OCI-LY7 (cell line): ENCODE data around the gene USP13.

GRCh38 chr3:174775511-174775979, 83.6 kb upstream of the NAALADL2 start:
- PRO-cap, result no peak
- RAMPAGE, long total RNA, result no peak

GRCh38 chr3:176853471-176853922, 343.8 kb downstream of the TBL1XR1 start:
- PRO-cap, result no peak
- RAMPAGE, long total RNA, result no peak

DNA sequence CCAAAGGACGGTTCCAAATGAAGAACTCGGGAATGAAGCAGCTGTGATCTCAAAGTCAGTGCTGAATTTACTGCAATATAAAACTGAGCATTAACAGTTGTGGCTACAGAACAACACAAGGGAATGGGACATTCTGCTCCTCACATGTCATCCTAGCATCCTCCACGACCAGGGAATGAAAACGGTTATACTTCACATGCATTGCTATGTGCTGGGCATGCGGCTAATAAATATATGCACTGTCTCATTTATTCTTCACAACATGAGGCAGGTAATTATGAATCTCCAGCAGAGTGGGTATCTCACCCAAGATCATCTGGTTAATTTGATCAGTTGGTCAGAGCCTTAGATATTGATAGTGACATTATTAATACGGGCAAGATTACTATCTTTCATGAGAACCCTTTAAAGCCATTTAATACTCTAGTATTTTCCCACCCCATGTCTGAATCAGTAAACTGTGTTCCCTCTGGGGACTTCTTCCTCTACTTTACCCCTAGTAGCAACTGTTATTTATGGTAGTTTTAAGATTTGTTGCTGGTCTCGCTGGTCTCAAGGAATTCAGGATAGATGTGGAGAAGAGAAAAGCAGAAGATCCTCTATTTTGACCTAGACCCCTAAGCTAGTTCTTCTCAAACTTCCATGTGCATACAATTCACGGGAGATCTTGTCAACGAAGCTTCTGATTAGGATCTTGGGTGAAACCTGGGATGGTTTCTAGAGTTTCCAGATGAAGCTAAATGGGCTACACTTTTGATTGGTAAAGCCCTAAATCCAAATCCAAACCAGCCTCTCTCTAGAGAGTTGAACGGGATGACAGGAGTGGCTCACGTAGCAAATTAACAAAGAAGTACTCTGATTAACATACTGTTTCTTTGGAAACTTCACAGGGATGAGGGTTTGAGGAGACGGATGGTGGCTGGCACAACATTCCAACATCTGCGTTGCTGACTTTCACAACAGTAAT, 181.8 kb downstream of the TBL1XR1 start:
- PRO-cap, result no peak
- RAMPAGE, long total RNA, result no peak

DNA sequence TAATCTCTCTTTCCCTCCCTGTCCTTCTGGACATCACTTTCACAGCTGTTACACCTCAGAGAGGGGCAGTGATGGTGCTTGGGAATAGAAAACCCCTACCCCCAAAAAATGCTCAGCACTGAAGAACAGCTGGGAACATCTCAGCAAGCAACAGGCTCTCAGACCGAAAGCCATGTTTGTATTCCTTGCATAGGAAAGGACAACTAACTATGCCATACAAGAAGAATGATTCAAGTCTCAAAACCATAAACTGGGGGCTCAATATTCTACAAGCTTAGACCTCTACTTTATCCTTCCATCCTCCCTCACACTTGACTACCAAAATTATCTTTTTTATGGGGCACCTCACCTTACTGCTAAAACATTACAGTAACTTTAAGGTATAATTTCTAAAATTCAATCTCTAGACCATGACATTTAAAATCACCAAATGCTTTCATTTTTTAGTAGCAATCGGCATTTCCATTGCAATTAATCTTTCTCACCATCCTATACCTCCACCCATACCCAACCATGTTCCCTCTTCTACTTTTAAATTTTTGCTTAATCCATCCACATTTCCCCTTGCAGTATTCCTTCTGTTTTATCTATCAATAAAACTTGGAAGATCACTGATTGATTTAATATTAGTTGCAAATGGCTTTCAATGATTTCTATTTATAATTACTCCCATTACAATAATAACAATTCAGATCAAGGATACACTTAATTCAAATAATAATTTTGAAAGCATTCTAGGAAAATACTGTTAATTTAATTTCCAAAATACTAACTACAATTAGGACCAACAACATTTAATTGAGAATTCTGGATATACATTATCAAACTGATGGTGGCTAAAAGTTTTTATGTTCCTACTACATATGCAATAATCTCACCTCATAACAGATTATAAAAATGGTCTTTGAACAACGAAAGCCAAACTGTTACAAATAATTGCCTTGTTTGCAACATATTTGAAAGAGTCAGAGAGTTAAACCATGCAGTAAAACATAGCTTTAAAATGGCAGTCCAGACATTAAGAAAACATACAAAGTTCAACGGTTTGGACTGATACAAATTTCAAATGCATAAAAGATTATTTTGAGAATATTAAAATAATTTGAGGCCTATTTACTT, 133.1 kb downstream of the TBL1XR1 start:
- PRO-cap, result no peak
- RAMPAGE, long total RNA, result no peak

- PRO-cap, result no peak
- RAMPAGE, long total RNA, result no peak
Measured at GRCh38 chr3:177198059-177198330, 713 bp upstream of the TBL1XR1 start.

DNA sequence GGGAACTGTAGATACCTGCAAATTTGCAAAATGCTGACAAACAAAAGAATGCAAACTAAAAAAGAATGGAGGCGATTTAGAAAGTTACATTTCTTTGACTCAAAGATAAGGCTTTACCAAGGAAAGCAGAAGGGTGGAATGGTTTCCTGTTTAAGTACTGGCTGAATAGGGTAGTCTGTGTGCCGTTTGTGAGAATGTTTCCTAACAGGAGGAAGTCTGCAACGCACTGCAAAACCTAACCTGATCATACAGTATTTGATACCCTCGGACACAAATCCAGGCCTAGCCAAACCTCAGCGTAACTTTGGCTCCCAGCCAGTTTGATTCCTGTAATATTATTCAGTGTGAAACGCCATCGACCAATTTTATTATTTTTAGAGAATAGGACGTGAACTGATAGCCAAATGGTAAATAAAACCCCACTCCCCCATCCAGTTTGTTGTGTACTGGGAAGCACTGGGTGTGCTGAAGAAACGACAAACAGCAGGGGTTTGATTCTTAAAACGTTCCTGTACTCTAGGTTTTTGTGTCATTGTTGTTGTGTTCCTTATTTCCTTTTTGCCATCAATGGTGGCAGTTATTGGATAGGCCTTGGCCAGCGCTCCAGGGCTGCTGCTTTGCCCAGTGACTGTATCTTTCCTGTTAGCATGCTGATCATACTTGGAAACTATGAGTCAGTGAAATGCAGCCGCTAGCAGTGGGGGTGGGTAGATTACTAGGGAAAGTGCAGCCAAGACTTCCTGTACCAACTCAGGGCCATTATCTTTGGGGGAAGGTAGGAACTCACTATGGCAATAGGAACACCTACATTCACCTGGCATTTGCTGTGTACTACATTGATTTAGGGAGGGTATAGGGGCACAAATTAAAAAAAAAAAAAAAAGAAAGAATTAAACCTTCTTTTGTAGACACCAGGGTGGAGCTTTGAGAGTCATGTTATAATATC, 148.1 kb upstream of the TBL1XR1 start:
- PRO-cap, result no peak
- RAMPAGE, long total RNA, result no peak

DNA sequence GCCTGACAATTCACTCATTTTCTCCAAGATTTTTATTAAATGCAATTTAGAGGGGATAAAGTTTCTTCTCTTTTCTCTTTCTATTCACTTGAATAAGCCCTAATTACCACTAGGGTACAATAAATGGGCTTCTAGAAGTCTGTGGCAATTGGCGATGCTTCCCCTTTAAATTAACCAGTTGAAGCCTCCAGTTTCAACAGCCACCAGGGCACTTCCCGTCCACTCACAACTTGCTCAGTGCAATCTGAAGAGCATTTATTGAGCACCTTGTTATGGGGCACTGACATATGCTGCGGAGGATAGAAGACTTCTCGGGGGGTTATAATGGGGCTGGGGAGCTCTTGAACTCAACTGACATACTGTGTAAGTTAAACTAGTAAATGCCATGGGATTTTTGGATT, 160.6 kb upstream of the TBL1XR1 start:
- PRO-cap, result no peak
- RAMPAGE, long total RNA, result no peak

- PRO-cap, result no peak
- RAMPAGE, long total RNA, result no peak
Measured at GRCh38 chr3:177447872-177448395, 250.7 kb upstream of the TBL1XR1 start.

GRCh38 chr3:177535877-177536139, 338.5 kb upstream of the TBL1XR1 start:
- PRO-cap, result no peak
- RAMPAGE, long total RNA, result no peak

GRCh38 chr3:177619363-177619825, 422.1 kb upstream of the TBL1XR1 start:
- PRO-cap, result no peak
- RAMPAGE, long total RNA, result no peak

DNA sequence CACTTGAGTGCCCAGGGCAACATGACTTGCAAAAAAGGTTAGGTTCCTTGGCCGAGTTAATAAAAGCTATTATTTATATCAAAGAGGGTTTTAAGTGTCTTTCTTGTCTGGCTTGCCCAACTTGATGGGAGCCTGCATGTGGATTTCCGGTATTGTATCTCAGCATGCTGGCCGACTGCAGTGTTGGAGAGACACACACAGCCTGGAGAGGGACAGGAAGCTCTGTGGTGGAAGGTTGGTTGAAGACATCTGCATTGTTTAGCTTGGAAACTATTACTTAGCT, 449.5 kb upstream of the TBL1XR1 start:
- PRO-cap, result no peak
- RAMPAGE, long total RNA, result no peak

- PRO-cap, result no peak
- RAMPAGE, long total RNA, result no peak
Measured at GRCh38 chr3:177816479-177817361, 619.4 kb upstream of the TBL1XR1 start.

- PRO-cap, result no peak
- RAMPAGE, long total RNA, result no peak
Measured at GRCh38 chr3:178736187-178736735, 200.0 kb downstream of the KCNMB2 start.

- PRO-cap, result bidirectional peak, plus-strand start at chr3:179149102, minus-strand start at chr3:179149085
- RAMPAGE, long total RNA, result no peak
Measured at GRCh38 chr3:179148909-179149938, 1.1 kb downstream of the PIK3CA start.

DNA sequence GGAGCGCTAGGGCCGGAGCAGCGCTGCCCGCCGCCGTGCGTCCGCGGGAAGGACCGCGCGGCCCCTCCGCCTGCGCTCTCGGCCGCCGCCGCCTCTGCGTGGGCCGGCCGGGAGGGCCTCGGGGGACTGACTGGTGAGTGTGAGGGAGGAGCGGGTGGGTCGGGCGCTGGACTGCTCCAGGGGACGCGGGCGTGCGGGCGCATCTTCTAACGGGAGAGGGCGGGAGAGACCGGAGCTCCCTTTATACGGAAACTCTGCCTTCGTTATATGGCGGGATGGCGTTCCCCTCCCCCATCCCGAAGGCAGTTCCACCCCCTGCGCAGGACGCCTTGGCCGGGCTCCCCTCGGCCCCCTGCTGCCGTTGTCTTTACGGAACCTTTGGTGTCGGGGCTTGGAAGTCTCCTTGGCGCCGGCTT, 336 bp downstream of the ZNF639 start:
- PRO-cap, result bidirectional peak, plus-strand start at position 370 of the sequence, minus-strand start at position 269 of the sequence
- RAMPAGE, long total RNA, result no peak

DNA sequence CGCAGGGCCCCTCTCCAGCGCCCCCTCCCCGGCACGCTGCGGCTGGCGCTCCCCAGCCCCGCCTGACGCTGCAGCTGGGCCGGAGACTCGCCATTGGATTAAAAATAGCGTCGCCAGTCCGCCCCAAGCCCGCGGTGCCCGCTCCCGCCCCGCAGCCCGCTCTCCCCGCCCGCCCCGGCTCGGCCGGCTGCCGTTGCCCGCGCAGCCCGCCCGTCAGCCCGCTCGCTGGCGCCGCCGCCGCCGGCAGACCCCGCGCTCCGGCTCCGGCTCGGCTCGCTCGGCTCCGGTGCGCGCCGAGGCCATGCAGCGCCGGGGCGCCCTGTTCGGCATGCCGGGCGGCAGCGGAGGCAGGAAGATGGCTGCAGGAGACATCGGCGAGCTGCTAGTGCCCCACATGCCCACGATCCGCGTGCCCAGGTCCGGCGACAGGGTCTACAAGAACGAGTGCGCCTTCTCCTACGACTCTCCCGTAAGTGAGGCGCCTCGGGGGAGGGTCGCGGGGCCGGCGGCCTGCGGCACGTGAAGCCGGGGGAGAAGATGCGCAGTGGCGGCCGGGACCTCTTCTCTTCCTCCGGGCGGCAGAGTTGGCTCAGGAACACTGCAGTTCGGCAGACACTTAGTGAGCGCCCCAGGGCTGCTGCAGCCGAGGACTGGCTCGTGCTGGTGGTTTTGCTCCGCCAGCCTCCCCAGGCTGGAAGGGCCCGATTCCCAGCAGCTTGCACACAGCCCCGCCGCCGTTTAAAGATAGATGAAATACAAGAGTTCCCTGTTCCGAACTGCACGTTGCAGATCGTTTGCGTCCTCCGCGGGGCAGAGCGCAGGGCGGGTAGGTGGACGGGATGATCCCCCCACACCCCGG, at the start of gene USP13:
Gene USP13 (plus strand): TSS at position 116 of the 859 bp plus-strand sequence.
- PRO-cap, result bidirectional peak, plus-strand start at position 116 of the sequence, minus-strand start outside the sequence; bidirectional peak, plus-strand start at position 621 of the sequence, minus-strand start at position 475 of the sequence
- RAMPAGE, long total RNA, result no peak

DNA sequence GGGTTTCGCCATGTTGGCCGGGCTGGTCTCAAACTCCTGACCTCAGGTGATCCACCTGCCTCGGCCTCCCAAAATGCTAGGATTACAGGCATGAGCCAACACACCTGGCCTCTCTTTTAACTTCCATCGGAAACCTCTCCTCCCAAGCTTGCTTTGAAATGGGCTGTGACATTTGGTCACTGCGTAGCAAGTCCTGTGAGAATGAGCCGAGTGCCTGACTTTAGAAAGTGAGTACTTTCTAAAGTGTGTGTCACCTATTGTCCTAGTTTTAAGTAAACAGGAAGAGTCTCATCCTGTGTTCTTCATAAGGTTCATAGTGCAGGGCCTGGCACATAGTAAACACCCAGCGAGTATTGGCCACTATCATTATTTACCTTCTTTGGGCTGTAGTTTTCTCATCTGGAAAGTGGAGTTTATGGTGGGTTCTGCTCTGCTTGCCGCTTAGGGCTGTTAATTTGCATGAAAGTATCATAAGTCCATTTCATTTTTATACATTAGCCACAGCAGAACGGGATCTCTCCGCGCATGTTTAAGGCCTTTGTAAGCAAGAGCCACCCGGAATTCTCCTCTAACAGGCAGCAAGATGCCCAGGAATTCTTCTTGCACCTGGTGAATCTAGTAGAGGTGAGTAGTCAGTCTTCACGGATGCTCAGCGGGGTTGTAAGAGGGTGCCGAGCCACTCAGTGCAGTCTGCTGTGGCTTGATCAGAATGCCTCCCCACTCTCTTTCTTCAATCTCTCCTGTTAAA, 87.1 kb downstream of the USP13 start:
- PRO-cap, result no peak
- RAMPAGE, long total RNA, result no peak

DNA sequence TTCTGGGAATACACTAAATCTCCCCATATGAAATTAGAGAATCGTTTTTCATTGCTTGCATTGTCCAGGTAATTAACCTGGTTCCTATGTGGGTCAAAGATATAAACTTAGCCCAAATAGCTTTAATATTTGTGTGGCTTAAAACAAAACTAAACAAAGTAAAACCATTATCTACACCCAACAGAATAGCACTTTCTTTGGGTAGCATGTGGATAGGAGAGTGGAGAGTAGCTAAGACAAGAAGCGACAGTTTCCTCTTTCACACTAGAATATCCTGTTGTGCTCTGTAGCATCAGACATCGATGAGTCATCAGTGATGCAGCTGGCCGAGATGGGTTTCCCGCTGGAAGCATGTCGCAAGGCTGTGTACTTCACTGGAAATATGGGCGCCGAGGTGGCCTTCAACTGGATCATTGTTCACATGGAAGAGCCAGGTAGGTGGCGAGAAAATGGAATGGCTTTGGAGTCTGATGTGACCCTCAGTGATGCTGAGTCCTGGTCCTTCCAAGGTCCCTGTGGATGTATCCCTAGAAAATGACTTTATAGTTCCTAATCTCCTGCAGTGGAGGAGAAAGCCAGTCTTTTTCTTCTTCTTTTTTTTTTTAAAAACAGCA, 108.1 kb downstream of the USP13 start:
- PRO-cap, result no peak
- RAMPAGE, long total RNA, result no peak

DNA sequence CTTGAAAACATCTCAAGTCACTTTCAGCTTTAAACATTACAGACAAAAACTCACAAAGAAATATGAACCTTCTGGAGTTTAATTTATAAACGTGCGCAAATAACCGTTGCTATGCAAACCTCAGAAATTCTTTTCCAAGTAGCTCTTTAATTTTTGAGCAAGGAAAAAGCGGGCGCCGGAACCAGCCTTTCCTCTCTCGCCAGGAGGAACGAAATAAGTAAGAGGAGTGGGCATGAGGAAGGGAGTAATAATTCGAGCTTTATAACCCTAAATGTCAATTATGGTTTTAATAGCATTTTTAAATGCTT, 530 bp downstream of the CCDC39 start:
- PRO-cap, result no peak
- RAMPAGE, long total RNA, result no peak

DNA sequence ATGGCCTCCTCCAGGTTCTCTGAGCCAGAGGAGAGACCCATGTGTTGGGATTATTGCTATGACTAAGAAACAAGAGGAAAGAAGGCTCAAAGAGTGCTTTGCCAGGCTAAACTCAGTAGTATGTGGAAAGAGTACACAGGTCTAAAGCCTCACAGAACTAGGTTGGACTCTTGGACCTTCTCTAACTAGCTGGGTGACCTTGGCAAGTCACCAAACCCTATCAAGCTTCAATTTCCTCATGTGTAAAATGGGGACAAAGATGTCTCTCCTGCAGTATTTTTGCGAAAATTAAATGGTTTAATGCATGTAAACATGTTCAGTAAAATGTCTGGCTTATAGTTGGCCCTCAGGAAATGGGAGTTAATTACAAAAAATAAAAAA, 532.9 kb downstream of the SOX2 start:
- PRO-cap, result no peak
- RAMPAGE, long total RNA, result no peak